B cell (primary cell): ENCODE data around the gene DIRAS1.

DNA sequence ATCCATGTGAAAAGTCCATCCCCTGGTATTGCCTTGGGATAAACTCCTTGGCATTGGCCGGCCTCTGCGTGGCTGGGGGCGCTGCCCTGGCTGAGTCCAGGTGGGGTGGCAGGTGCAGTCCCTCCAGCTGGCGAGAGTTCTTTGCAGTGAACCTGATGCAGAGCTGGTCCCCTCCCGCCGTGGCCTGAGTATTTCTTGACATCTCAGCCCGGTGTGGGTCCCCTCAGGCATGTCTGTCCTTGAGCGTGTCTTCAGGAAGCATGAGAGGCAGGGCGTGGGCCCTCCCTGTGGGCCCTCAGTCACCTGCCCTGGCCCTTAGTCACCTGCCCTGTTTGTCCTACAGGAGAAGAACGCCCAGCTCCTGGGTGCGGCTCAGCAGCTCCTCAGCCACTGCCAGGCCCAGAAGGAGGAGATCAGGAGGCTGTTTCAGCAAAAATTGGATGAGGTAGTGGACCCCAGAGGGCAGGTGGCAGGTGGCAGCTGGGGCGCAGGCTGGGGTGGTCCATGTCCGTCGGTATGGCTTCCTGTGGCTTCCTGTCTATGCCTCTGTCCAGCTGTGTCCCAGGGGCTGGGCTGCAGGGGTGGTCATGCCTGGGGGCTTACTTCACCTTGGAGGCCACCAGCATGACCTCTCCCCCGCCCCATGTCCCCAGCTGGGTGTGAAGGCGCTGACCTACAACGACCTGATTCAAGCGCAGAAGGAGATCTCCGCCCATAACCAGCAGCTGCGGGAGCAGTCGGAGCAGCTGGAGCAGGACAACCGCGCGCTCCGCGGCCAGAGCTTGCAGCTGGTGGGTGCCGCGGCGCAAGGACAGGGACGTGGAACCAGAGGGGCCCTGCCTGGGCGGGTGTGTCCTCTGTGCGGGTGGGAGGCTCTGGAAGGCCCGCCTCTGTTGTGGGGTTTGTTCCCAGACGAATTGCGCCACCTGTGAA, 22.7 kb downstream of the PLEKHJ1 start:
- PRO-cap = no peak
- CAGE, long polyA plus RNA = no peak

- PRO-cap = no peak
- CAGE, long polyA plus RNA = no peak
These were observed 735 bp downstream of the PLEKHJ1 start for GRCh38 chr19:2235082-2236106.

GRCh38 chr19:2239184-2239780, 2.7 kb downstream of the SF3A2 start:
- PRO-cap = no peak
- CAGE, long polyA plus RNA = no peak

GRCh38 chr19:2239805-2240526, 3.3 kb downstream of the SF3A2 start:
- PRO-cap = no peak
- CAGE, long polyA plus RNA = no peak

DNA sequence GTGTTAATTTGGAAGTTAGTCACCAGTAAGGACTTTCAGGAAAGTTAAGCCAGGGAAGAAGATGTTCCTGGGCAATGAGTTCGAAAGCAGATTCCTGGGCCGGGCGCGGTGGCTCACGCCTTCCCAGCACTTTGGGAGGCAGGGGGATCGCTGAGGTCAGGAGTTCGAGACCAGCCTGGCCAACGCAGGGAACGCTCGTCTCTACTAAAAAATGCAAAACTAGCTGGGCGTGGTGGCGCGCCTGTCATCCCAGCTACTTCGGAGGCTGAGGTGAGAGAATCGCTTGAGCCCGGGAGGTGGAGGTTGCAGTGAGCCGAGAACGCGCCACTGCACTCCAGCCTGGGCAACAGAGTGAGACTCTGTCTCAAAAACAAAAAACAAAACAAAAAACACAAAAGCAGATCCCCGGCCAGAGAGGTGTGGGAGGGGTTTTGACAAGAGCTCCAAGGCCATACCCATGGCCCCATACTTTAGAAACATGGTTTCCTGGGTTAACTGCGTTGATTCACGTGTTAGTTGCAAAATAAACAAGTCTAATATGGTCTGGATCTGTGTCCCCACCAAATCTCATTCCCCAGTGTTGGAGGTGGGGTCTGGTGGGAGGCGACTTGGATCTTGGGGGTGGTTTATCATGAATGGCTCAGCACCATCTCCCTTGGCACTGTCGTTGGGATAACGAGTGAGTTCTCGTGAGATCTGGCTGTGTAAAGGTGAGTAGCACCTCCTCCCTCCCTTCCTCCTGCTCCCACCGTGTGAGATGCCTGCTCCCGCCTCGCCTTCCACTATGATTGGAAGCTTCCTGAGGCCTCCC, 5.1 kb downstream of the PEAK3 start:
- PRO-cap = unidirectional peak, plus-strand start at position 77 of the sequence; unidirectional peak, plus-strand start at position 221 of the sequence; unidirectional peak, plus-strand start at position 534 of the sequence
- CAGE, long polyA plus RNA = no peak

DNA sequence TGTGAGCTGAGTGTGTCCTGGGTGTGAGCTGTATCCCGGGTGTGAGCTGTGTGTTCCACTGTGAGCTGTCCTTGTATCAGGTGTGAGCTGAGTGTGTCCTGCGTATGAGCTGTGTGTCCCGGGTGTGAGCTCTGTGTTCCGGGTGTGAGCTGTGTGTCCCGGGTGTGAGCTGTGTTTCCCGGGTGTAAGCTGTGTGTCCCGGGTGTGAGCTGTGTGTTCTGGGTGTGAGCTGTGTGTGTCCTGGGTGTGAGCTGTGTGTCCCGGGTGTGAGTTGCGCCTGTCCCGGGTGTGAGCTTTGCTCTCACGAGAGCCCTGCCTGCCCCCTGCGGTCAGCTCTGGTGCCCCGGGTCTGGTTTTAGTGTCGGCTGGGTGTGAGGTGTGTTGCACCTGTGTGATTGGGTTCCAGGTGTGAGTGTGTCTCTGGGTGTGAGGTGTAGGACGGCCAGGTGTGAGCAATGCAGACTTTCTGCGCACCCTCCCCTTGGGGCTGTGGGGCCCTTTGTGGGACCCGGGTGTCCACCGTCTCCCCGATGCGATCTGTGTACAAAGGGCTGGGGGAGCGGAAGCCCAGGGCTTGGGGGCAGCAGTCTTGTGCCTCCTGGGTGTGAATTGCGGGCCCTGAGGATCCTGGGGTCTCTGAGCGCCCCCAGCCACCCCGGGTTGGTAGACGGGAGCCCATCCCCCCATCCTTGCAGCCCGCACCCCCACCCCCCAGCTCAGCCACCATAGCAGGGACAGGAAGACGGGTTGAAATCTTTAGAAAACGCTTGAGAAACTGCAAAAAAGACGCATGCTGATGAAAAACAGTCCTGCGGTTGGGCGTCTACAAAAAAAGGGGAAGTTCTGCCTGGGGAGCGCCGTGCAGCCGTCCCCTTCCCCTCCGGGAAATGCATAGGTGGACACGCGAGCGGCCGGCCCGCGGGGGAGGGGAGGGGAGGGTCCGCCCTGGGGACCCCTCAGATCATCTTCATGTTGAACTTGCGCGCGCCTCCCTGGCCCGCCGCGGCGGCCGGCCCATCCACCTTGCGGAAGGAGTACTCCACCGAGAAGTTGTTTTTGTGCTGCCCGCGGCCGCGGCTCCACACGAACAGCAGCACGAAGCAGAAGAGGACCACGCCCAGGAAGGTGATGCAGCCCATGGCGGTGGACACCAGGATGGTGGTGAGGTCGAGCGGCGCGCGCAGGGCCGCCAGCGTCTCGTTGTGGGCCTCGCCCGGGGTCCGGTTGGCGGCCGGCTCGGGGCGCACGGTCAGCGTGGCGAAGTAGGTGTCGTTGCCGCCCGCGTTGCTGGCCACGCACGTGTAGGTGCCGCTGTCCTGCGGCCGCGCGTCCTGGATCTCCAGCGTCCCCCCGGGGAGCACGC, 7.5 kb upstream of the PEAK3 start:
- PRO-cap = bidirectional peak, plus-strand start at position 1,124 of the sequence, minus-strand start at position 1,089 of the sequence
- CAGE, long polyA plus RNA = no peak

DNA sequence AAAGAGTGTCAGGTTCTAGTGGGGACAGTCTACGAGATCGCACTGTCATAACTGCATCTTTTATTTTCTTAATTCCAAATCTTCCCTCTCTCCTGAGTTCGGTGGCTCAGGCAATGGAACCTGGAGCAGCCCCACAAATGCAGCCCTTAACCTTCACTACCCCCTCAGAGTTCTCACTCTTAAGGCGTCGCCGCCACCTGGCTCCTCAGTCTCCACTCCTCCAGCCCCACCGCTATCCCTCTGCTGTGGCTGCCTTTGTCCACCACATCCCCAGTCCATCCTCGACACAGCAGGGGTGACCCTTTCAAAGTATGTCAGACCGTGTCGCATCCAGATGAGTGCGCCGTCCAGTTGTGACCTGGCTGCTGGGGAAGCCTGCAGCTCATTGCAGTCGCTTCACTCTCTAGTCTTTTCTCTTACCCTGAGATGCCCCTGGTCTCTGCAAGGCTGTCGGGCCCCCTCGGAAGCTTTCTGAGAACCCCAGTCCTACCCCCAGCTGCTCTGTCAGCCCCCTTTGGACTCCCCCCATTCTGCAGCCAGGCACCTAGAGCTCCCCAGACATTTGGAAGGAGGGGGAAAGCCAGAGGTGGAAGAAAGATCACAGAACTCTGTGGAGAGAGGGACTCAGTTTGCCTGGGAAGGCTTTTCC, 1.1 kb downstream of the SPPL2B start:
- PRO-cap = no peak
- CAGE, long polyA plus RNA = no peak

DNA sequence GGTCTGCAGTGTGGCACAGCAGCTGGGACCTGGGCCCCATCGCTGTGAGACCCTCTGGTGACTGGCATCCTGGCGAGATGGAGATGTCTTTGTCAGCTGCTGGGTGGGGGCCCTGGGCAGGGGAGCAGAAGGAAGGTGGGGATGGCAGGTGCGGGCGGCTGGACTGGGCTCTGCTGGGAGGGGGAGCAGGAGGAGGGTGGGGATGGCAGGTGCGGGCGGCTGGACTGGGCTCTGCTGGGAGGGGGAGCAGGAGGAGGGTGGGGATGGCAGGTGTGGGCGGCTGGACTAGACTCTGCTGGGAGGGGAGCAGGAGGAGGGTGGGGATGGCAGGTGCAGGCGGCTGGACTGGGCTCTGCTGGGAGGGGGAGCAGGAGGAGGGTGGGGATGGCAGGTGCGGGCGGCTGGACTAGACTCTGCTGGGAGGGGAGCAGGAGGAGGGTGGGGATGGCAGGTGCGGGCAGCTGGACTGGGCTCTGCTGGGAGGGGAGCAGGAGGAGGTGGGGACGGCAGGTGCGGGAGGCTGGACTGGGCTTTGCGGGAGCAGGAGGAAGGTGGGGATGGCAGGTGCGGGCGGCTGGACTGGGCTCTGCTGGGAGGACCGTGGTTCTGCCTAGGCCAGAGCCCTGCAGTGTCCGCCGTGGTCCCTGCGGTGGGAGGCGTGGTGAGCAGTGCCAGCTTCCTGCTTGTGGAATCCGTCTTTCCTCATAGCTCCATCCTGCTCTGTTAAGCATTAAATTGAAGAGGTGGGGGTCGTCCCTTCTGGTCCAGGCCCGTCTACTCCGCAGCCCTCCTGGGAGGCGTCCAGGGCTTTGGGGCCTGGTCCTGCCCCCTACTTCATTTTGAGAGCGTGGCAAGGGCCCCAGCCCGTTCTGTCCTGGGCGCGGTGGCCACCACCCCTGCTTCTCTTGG, 4.6 kb downstream of the SPPL2B start:
- PRO-cap = no peak
- CAGE, long polyA plus RNA = no peak

DNA sequence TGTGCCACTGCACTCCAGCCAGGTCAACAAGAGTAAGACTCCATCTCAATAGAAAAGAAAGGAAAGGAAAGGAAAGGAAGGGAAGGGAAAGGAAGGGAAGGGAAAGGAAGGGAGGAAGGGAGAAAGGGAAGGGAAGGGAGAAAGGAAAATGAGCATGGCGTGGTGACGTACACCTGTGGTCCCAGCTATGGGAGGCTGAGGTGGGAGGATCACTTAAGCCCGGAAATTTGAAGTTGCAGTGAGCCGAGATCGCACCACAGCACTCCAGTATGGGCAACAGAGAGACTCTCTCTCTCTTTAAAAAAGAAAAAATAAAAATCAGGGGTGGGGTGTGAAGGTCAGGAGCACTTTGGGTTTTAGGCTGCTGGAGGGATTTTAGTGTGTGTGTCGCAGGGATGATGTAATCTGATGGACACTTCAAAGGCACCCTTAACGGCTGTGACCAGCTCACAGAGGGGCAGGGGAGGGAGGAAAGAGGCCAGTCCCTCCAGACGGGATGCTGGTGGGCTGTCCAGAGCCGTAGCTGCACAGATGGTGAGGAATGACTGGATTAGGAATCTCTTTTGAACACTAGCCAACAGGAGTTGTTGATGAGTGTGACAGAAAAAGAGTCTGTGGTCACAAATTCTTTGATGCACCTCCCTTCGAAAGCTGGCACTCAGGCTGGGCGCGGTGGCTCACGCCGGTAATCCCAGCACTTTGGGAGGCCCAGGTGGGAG, 27.5 kb downstream of the TMPRSS9 start:
- PRO-cap = no peak
- CAGE, long polyA plus RNA = no peak

GRCh38 chr19:2425046-2425841, 2.1 kb downstream of the TIMM13 start:
- PRO-cap = no peak
- CAGE, long polyA plus RNA = no peak

DNA sequence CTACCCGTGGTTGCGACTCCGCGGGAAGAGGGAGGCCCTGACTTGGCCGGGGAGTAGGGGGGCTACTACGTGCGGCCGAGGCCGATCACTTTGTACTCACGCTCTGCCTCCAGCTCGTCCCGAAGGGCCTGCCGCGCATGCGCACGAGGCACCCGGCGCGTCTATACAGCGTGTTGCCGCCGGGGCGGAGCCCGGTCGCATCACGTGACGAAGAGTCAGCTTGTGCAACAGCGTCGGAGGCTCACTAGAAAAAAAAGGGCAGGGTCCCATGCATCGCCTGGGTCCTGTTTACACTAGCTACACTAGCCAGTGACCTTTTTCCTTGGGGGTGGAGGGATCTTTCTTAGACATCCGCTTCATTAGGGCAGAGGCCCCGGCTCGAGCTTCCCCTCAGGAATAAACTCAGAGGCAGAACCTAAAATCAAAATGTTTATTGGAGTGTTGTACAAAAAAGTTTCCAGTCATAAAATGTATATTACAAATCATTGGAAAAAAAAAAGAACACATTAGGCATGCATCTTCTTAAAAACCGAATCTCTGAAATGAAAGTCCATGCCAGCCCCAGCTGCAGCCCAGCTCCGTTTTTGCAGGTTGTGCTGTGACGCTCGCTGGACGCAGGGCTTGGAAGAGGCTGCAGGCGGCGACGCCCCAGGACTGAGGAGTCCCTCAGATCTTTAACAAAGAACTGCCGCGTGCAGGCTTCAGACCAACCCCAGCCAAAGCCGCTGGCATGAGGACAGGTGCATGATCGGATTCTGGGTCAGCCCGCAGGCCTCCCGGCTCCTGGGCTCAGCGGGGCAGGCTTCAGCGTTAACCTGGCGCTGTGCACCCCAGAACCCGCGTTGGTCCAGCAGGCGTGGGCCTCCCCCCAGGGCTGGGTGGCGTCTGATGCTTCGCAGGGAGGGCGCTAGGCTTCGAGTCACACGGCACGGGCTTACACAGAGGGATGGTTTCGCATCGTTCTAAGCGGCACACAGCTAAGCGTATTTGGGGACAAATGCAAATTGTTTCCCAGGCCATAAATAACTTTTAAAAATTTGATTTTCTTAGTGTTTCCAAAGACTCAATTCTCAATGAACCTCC, 705 bp upstream of the TIMM13 start:
- PRO-cap = bidirectional peak, plus-strand start at position 247 of the sequence, minus-strand start at position 139 of the sequence
- CAGE, long polyA plus RNA = no peak

- PRO-cap = no peak
- CAGE, long polyA plus RNA = no peak
These were observed 5.3 kb upstream of the LMNB2 start for GRCh38 chr19:2461769-2462785.

DNA sequence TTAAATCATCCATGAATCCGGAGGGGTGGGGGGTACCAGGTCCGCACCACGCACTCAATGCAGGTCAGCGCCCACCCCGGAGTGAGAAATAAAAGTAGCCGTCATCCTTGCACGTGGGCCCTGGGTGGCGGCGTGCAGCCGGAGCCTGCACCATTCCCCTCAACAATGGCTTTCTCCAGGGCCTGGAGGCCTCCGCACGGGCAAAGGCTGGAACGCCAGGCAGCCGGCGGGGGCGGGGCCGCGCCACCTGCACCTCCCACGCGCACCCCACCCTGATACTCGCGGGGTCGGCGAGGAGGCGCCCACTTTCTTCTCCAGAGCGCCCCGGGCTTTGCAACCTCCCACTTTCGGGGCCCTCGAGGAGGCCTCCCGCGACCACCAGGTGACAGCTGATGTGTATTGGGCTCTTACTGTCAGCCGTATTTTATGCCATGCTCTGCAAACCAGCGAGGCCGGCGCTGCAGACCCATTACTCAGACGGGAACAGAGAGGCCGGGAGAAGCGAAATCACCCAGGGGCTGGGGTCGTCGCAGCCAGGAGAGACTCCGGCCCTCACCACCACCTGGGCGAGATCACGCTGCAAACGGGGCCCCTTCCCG, 714 bp upstream of the GADD45B start:
- PRO-cap = unidirectional peak, minus-strand start at position 398 of the sequence
- CAGE, long polyA plus RNA = no peak

DNA sequence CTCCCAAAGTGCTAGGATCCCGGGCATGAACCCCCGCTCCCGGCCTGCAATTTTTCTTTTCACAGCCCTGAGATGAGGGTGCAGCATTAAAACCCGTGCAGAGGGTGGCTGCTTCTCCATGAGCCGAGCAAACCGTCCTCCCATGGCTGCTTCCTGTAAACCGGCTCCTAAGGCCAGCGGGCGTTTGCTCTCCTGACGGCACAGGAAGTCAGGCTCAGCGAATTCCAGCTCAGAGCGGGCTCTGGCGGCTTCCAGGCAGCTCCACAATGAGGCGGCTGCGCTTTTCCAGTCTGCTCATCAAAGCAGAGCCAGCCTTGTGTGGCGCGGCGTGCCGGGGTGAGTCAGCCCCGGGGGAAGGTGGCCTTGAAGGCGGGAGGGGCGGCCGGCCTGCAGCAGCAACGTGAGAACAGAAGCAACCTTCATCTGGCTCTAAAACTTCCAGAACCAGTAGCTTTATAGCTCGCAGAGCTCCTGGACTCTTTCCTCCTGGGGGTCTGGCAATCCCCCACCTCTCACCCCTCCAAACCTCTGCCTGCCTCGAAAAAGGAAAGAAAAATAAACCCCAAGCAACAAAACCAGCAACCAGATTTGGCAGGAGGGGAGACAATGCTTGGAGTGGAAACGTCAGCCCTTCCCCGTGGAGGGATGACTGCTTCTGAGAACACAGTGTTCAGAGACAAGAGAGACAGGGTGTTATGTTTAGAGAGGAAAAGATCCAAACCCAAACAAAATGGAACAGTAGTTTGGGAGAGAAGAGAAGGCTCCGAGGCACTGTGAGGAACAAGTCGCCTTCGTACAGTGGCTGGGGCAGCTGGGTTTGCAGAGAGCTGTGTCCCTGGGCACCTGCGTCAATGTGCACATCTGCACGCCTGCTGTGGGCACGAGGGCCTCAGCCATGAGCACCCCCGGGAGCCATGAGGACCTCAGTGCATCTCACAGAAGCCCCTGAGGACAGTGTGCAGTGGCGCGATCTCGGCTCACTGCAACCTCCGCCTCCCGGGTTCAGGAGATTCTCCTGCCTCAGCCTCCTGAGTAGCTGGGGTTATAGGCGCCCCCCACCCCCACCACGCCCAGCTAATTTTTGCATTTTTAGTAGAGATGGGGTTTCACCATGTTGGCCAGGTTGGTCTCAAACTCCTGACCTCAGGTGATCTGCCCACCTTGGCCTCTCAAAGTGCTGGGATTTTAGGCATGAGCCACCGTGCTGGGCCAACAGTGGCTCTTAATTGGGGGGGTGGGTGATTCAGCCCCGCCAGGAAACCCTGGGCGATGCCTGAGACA, 68.0 kb downstream of the GADD45B start:
- PRO-cap = no peak
- CAGE, long polyA plus RNA = no peak

DNA sequence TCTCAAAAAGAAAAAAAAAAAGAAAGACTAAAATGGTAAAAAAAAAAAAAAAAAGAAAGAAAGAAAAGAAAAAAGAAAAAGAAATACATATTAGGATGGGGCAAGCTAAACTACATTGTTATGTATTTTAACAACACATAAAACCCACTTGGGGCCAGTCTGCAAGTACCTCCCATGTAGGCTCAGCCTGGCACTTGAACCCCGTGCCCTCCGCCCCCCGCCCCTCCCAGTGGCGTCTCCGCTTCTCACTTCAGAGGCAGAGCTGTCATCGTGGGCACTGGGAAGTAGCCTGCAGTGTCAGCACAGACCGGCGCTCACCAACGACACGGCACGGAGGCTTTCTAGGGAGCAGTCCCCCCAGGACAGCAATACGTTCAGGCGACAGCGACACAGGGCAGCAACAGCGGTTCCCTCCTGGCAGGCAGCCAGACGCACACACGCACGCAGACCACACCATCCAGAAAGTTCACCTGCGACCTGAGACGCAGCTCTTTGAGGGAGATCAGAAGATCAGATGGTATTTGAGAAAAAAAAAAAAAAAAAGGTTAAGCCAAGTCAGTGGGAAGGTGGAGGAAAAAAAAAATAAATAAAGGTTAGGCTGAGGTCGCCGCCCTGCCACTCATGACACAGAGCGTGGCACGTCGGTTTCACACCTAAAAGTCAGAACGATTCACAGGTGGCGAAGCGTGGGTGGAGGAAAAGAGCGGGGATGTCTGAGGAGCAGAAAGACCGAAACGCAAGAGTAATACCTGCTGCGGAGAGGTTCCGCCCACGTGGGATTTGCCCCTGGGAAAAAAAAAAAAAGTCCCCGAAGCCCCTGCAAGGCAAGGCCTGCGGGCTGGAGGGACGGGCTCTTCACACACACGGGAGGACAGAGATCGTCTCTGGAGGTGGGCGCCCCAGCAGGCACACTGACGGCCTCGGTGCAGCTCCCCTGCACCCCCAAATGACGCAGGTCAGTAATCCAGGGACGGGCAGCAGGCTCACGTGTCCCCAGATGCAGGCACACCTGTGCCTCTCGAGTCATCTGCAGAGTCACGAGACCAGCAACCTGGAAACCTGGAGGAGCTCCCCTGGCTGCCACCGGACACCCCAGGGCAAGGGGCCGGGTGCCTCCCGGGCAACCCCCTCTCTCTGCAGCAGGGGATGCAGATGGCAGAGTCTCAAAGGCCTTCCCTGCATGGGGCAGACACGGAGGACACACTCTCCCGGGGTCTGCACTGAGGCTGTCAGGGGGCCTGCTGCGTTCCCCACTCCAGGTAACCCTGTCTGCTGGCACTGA, 94.5 kb downstream of the GNG7 start:
- PRO-cap = no peak
- CAGE, long polyA plus RNA = no peak

DNA sequence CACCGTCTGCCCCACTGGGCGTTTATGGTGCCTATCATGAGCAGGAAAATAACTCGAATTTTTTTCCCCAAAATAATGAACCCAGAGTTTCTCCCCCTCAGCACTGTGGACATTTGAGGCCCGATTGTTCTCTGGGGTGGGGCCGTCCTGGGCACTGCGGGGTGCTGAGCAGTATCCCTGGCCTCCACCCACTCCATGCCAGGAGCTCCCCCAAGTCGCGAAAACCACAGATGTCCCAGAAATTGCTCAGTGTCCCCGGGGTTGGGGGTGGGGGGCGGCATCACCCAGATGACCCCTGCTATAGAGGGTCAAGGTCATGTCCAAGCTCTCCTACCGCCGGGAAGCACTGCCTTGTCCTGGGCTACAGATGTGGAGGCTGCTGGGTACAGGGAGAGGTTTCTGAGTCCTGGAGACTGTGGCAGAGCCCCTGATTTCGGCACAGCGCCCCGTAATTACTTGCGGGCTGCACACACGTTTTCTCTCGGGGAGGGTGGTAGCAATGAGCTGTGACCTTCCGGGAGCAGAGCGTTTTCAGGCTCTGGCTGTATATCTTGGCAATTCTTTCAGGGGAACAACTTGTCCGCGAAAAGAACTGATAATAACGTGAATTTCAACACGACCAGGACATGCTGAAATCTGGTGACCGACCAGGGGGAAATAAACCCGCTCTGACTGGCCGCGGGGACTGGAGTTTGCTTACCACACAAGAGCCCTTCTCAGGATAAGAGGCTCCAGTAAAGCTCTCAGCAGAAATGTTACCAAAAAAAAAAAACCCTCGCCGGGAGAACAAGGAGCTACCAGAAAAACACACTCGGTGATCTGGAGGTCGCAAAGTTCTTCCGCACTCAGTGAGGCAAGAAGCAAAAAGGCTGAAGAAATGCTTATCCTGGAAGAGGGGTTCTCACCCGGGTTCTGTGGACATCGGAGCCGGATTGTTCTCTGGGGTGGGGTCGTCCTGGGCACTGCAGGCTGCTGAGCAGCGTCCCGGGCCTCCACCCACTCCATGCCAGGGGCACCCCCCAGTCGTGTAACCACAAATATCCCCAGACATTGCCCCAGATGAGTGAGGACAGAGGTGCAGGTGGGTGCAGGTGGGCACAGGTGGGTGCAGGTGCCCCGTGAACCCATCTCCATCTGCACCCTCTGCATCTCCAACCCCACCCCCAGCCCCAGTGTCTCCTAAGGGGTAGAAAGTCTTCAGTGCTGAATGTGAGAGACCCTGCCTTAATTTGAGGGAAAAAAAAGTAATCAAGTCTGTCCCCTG, 67.9 kb downstream of the GNG7 start:
- PRO-cap = no peak
- CAGE, long polyA plus RNA = no peak

DNA sequence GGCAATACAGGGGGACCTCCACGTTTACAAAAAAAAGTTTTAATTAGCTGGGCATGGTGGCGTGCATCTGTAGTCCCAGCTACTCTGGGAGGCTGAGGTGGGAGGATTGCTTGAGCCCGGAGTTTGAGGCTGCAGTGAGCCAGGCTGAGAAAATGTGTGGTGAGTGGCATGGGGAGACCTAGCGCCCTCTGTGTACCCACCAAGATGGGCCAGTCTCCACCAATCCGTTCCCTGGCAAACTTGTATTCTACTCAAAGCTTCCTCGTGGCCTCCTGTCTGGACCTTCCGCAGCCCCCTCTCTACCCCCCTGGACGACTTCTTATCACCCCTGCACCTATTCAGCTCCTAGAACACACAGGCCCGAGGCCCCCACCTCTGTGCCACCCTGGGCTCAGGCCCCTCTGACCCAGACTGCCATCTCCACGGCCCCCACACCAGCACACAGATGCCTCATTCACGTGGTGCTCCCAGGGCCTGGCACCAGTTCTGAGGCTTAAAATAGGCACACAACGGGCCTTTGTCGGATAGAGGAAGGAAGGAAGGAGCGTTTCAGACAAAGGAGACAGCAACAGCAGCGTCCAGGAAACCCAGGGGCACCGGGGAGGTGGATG, 7.4 kb downstream of the GNG7 start:
- PRO-cap = no peak
- CAGE, long polyA plus RNA = no peak

DNA sequence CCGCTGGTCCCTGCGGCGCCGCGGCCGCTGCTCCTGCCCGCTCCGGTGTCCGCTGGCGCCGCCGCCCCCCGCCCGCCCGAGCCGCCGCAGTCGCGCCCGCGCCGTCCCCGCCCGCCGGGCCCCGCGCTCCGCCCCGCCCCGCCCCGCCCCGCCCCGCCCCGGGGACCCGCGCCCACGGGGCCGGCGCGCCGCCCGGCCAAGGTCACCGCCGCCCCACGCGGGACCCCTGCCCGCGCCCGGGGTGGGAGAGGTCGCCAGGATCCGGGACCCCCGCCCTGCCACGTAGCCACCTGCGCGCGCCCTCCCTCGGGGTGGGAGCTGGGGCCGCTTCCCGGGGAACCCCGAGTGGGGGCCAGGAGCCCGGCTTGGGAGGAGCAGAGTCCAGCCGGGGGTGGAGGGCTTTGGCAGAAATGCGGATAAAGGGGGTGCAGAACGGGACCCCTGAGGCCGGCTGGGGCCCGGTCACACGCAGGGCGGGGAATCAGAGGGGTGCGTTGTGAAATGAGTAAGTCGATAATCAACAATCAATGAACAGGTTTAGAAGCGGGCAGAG, at the start of gene DIRAS1:
DIRAS1 (minus strand) TSS at position 63 of the 553 bp plus-strand sequence.
- PRO-cap = unidirectional peak, minus-strand start at position 78 of the sequence; bidirectional peak, plus-strand start at position 90 of the sequence, minus-strand start at position 78 of the sequence
- CAGE, long polyA plus RNA = no peak

GRCh38 chr19:2797155-2797684, 11.9 kb downstream of the THOP1 start:
- PRO-cap = no peak
- CAGE, long polyA plus RNA = no peak

DNA sequence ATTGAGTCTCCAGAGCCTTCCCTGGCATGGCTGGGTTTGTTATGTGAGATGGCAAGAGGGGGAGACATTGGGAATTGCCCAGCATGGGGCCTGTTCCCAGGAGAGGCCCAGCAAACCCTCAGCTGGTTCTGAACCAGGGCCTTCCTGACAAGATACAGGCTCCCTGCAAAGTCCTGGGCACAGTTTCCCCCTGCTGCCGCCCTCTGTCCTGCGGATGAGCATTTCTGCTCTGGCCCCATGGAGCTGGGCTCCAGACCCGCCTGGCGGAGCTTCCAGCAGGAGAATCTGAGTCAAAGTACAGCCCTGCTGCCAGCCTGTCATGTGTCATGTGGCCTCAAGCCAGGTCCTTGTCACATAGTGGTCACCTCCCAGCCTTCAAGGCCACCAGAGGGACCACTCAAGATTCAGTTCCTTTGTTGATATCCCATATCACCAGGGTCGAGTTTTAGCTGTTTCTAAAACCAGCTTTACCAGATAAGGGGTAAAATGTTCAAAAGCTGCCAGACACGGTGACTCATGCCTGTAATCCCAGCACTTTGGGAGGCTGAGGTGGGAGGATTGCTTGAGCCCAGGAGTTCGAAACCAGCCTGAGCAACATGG, 13.3 kb downstream of the THOP1 start:
- PRO-cap = no peak
- CAGE, long polyA plus RNA = no peak